Epithelial cell of prostate (primary cell): ENCODE measurements around the gene CXorf38.

GRCh38 chrX:39969791-39970623 is 127.8 kb downstream of the BCOR start:
- RRBS = no CpG with 5 or more reads among the region's 21 CpGs

- RRBS = 2% methylated on average over 39 of the region's 66 CpGs
Measured at GRCh38 chrX:40012940-40013706, 84.6 kb downstream of the BCOR start.

- RRBS = no CpG with 5 or more reads among the region's 44 CpGs
Measured at GRCh38 chrX:40013707-40014223, 84.0 kb downstream of the BCOR start.

DNA sequence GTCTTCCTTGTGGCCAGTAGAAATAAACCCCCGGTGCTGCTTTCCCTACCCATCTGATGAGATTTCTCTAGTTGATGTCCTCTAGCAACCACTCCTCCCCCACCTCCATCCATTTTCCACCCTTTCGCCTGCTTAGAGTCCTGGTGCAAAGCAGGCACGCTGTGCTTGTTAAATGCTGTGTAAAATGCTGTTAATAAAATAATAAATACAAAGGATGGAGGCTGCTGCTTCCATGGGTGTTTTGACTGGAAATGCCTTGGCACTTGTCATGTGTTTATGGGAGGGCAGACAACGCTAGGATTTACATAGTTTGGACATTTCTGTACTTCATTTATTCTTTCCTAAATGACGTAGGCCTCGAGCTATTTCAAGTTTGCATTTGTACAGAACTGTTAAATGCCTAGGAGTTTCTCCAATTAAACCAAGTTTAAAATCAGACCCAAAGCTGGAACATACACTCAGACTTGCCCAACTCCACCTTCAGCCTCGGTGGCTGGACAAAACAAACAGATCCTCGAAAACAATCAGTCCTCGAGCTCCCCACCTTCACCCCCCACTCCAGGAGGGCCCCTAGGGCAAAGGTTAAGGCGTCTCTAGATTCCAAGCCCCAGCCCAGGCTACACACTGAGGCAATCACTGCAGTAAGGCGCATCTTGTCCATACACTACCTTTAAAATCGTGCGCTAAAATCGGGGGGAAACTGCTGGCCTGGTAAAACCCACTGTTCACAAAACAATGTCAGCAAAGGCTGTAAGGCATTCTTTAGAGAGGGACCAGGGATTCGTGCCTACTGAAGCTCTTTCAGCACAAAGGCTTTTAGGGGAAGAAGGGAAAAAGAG is 9.9 kb downstream of the BCOR start:
- RRBS = no CpG with 5 or more reads among the region's 15 CpGs

- RRBS = 17% methylated on average over 1 of the region's 23 CpGs
Measured at GRCh38 chrX:40090911-40091685, 6.7 kb downstream of the BCOR start.

GRCh38 chrX:40102343-40103741 is 5.1 kb upstream of the BCOR start:
- RRBS = 94% methylated on average over 14 of the region's 72 CpGs

DNA sequence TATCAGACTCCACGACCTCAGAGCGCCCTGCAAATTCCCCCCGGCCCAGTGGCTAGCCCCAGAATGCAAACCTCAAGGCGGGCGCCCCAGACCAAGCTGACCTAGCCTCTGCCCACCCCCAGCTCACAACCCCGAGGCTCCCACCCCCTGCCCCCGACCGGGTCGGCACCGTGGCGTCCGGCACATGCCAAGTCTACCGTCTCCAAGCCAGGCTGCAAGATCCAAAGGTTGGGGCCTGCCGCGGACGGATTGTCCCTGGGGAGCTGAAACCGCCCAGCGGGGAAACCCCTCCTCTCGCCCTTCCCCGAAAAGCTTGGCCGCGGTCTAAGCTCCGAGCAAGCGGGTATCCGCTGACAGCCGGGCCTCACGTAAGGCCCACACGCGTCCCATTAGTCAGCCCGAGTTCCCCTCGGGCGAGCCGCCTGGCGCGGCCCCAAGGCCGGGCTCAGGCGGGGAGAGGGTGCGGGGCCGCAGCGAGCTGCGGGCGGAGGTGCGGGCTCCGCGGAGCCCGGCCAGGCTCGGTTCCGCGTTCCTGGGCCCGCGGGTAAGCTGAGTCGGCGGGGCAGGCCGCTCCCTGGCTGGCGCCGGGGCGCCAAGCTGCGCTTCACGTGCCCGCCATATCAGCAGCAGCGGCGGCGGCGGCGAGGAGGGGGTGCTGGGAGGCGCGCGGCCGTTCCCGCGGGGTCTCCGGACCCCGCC is 6.9 kb upstream of the BCOR start:
- RRBS = 6% methylated on average over 44 of the region's 73 CpGs

DNA sequence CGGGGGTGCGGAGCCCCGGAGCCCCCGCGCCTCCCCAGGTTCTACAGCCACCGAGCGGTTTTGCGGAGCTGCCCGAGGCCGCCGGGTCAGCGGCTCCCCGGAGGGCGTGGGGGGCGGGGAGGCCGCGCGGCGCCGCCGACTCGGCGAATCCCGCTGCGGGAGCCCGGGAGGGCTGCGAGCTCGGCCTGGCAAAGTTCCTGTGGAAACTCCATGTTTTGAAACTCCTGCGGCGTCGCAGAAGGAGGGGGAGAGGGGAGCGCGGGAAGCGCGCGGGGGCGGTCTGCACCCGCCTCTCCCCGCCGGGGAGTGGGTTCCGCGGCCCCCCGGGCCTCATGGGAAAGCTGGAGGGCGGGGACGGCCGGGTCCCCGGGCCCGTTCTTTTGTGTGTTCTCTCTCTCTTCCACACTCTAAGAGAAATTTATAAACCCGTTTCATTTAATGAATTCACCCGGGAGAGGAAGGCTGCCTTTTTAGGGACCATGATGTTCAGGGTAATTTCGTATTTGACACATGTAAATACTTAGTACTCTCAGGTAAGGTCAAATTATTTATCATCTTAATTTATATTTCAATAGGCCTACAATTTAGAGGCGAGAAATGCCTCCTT is 12.0 kb upstream of the BCOR start:
- RRBS = 1% methylated on average over 23 of the region's 52 CpGs

GRCh38 chrX:40144636-40145713 is 47.2 kb upstream of the BCOR start:
- RRBS = under 1% methylated on average over 8 of the region's 51 CpGs

GRCh38 chrX:40167886-40168435 is 70.2 kb upstream of the BCOR start:
- RRBS = 29% methylated on average over 11 of the region's 43 CpGs

DNA sequence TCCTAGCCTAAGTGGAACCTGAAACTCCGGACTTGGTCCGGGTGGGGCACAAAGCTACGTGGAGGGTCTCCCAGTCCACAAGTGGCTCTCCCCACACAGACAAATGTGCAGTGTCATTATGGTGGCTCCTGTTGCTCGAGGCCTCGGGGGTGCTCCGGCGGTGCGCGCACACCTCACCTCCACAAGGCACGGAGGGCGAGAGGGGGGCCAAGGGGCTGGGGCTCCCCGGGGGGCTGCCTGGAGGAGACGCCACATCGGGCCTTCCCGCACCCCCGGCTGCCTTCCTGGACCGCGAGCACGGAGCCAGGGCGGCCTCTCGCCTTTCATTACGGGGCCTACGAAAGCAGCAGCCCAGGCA is 70.7 kb upstream of the BCOR start:
- RRBS = 68% methylated on average over 8 of the region's 23 CpGs

- RRBS = no CpG with 5 or more reads among the region's 42 CpGs
Measured at GRCh38 chrX:40169014-40169862, 71.5 kb upstream of the BCOR start.

DNA sequence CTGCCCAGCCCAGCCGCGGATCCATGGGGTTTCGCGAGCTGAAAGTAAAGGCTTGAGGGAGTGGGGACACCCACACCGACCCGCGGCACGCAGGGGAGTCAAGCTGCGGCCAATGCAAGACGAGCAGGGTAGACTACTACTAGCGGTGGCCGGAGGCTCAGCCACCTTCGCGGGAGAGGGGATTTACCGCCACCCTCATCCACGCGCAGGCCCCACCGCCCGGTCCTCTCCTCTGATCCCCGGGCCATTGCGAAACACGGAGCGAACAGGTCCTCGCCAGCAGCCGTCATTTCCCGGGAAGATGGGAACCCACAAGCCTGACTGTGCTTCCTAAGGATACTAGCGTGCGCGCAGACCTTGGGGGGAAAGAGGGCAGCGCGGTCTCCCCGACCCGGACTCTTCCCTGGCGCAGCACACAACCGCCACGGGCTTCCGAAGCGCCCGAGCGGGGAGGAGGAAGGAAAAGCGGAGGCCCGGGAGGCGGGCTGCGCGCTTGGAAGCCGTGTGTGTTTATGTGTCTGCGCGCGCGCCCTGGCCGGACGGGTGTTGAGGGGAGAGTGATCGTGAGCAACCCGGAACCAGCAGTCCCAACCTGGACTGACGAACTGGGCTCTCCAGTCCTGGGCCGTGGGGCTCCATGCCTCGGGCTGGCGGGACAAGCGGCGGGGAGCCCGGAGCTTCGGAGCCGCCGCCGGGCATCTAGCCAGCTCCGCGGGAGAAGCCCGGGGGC is 74.5 kb upstream of the BCOR start:
- RRBS = 4% methylated on average over 43 of the region's 68 CpGs

DNA sequence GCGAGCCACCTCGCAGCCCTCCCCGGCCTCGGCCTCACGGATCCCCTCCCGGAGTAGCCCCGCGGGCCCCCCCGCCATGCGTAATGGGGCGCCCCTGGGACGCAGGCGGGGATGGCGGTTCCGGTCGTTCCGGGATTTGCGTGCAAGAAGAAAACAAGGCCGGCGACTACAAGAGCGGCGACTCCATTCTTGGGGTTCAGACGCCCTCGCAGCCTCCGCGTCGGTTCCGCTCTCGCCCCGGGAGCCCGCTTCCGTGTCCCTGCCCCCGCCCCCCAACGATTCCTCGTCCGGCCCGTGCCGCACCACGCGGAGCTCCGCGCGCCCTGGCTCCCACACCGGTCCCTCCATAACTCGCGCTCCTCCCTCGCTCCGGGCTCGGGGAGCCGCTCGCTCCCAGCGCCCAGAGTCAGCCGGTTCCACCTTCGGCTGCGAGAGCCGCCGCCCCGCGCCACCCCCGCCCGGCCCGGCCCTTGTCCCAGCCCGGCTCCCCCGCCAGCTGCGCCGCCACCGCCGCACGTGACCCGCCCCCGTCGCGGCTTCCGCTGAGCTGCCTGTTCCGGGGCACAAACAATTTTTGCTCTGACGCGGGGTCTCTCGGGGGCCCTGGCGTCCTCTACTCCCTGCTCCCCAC is 78.7 kb upstream of the BCOR start:
- RRBS = 1% methylated on average over 66 of the region's 79 CpGs

DNA sequence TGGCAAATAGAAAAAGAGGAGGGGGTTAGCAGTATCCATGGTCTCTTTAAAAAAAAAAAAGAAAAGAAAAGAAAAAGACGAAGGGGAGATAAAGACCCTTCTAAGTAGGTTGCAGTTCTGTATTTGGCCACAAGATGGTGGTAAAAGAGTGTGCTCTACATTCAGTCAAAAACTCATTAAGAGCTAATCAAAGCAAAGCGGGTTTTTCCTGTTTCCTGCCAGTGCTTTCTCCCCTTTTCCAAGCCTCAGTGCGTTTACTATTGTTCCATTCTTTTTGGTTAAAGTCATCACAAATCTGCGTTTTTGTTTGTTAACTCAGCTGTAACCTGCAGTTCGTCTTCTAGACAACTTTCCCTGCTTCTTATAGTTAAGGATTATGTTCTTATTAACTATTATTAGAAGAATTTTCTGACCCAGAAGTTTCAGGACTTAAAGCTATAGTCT is 36.8 kb upstream of the ATP6AP2 start:
- RRBS = no CpG with 5 or more reads among the region's 5 CpGs

DNA sequence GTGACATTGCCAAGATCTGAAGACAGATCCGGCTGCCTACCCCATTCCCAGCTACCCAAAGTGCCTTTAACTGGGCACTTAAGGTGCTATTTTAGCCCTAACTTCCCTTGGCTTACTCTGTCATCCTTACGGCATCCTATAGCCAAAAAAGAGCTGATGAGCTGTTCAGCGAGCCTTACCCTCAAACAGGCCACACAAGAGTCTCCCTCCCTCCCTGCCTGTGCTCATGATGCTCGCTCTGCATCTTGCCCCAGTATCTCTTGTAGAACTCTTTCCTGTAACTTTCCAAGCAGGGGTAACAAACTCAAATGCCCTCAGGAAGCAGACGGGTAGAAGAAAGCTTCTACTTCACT is 896 bp downstream of the CXorf38 start:
- RRBS = no CpG with 5 or more reads among the region's 5 CpGs

- RRBS = 4% methylated on average over 2 of the region's 68 CpGs
Measured at GRCh38 chrX:40646842-40647624, at the start of gene CXorf38. CXorf38 (minus strand) TSS chrX:40647561.

GRCh38 chrX:40687115-40688131 is 40.1 kb upstream of the CXorf38 start:
- RRBS = no CpG with 5 or more reads among the region's 12 CpGs

DNA sequence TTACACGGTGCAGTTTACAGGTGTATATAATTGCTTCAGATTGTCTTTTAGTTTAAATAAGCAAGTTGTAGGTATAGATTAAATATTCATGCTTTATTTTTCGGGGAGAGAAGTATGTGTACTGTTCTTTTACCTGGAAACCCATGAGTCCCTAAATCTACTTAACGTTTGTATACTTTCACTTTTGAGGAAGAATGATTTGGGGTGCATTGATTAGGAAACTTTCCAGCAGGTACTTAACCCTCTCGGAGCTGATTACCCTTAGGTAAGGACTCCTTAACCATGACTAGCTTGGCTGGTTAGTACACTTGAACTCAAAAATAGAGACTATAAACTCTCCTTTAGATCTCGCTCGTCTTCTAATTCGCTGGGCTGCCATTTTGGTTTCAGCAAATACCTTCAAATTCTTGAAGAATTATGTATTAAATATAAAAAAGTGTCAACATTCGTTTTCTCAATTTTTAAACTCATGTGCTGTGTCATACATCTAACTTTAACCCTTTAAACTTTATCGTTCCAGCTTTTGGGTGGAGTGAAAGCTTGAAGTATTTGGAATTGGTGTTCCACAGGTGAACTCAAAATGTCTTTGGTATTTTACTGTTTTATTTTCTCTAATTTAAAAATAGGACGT is 2.0 kb downstream of the USP9X start:
- RRBS = no CpG with 5 or more reads among the region's 10 CpGs

DNA sequence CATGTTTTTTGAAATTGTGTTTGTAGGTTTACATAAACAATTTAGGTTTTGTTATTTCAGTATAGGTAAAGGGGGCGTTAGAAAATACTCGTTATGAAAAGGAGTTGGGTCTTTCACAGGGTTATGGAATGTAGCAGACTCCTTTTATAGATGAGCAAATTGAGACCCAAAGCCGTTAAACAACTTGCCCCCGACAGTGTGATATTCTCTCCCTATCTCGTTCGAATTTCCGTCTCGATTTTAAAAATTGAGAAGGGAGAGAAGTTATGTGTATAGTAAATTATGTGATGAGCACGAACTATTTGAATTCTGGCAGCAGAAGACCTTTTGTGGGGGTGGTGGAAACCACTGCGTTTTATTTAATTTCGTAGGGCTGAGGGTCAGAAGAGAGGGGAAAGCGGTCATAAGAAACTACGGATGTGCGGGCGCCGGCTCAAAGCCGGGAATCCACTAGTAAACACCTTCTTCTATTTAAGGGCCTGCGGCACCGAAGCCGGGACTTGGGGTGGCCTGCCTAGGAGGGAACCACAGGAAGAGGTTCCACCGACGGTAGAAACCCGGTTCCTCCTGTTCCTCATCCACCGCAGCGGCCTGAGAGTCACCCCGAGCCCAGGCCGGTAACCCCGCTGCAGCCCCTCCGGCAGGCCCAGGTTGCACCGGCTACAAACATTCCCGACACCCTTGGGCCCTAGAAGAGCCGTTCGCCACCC is 1.5 kb upstream of the DDX3X start:
- RRBS = 1% methylated on average over 12 of the region's 33 CpGs